ENCODE data around the gene SKOR1.

DNA sequence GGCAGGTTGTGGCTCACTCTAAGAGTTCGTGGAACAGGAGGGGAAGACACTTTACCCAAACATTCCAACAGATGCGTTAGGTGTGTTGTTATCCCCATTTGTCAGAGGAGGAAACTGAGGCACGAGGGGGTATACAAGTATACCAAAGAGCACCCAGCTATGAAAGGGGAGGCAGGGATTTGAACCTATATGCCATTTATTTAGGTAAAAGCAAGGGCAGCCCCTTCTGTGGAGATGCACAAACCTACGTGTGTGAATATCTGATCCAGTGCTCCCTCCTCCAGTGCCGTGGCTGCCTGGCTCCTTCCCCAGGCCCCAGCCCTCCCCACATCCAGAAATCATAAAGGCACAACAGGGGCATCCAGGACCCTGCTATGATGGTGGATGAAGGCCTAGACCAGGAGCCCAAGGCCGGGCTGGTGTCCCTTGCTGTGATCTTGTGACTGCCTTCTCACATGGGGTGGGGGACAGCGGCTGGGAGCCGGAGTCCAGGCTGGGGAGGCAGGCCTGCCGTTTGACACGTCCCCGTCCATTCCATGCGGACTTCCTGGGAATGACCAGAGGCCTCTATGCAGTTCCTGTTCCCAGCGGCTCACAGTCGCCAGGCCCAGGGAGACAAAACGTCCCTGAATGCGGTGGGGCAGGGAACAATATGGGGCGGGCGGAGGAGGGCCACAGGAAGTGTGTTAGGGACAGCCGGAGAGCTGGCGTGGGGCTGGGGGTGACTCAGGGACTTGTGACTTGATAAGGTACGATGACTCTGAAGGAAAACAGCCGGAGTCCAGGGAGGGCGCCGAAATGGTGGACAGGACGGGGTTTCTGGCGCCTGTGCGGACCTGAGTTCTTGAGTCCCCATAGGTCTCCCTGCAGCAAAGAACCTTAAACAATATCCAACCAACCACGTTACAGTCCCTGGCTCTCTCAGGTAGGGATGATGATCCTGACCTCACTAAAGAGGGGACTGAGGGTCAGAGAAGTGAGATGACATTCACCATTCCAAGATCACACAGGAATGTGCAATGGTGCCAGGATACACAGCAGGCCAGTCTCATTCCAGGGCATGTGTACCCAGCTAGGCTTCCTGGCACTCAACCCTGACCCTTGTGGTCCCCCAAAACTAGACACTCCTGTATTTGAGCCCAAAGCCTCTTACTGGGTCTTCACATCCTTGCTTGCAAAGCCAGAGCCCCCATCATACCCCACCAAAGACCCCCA is 40.6 kb upstream of the SMAD6 start:
- RRBS, result 62% methylated on average over 7 of the region's 28 CpGs

DNA sequence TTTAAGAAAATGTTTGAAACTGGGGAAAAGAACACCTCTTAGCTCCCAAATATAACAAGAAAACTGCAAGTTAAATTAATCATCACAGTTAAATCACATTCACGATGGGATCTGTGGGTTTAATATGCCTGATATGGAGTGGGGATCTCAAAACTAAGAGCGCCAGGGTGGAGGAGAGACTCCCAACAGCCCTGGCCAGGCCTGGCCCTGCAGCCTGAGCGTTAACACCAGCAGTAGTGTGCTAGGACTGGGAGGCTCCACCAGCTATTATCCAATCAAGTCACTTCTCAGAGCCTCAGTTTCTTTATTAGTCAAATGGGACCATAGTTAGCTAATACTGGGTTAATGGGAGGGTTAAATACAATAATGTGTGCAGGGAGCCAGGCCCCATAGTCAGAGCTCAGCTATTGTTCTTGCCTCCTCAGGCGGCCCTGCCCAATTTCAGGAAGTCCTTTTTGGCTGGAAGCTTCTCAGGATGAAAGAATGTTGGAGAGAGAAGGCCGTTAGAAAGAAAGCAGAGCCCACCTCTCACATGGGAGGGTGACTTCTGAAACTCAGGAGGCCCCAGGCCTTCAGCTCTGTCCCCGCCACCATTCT is 39.6 kb upstream of the SMAD6 start:
- RRBS, result no CpG with 5 or more reads among the region's 6 CpGs

- RRBS, result 93% methylated on average over 10 of the region's 24 CpGs
Measured at GRCh38 chr15:66706287-66706896, 4.4 kb downstream of the SMAD6 start.

DNA sequence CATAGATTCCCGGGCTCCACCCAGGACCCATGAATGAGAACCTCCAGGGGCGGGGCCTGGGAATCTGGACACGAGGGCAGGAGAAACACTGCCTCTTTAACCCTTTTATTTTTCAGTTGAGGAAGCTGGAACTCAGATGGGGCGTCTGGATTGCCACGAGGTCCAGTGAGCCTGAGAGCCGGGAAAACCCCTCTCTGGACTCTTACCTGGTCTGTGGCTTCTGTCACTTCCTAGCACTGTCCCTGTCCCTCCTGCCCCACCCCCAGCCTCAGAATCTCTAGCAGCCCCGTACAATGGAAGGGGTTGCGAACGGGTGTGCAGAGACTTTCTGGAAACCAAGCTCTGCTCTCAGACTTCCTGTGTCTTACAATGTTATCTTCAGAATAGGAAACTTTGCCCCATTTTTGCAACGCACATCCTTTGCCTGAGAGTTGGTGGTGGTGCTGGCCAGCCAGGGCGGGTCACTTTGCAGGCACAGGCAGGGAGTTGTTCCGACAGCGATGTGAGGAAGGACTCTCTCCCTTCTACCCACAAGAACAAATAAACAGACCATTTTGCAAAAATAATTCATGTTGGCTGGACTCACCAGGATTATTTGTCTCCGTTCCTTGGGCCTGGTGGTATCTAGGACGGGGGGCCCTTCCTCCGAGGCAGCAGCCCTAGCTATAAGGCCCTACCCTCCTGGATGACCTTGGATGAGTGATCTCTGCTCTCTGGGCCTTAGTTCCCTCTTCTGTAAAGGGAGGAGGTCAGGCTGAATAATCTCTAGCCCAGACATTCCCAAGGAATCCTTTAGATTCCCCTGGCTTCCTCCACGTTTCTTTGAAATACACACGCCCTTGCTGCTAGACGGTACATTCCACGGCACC is 59.2 kb downstream of the SMAD6 start:
- RRBS, result no CpG with 5 or more reads among the region's 20 CpGs

GRCh38 chr15:67175505-67176517 is 78.7 kb downstream of the AAGAB start:
- RRBS, result no CpG with 5 or more reads among the region's 20 CpGs

DNA sequence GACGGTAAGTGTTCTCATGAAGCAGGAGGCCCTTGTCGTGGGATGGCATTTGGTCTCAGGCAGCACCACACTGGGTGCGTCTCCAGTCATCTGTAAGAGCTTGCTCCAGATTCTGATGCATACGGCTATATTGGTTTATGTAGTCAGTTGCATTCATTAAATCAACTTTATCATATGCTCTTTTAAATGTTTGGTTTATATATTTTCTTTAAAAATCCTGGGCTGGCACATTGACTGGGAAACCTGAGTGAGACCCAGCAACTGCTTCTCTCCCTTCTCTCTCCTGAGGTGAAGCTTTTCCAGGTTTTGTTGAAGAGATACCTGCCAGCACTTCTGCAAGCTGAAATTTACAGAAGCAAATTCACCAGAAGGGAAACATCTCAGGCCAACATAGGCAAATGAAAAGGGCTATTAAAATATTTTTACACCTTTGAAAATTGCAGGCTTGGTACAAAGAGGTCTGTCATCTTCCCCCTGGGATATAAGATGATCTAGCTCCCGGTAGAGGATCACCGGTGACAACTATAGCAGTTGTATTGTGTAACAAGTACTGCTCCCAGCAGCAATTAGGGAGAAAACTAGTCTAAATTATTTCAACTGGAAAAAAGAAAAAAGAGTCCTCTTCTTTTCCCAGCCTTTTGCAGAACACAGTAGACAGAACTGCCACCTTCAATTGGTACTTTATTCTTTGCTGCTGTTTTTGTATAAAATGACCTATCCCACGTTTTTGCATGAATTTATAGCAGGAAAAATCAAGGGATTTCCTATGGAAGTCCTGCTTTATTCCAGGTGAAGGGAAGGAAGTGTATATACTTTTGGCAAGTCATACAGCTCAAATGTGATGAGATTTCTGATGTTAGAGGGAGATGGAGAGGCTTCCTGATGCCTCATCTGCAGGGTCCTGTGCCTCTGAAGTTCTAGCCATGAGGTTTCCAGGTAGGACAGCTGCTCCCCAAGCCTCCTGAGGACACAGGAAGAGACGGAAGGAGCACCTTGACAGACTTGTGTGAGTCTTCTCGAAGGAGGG is 62.8 kb downstream of the AAGAB start:
- RRBS, result no CpG with 5 or more reads among the region's 9 CpGs

- RRBS, result no CpG with 5 or more reads among the region's 6 CpGs
Measured at GRCh38 chr15:67192401-67193273, 61.8 kb downstream of the AAGAB start.

- RRBS, result no CpG with 5 or more reads among the region's 9 CpGs
Measured at GRCh38 chr15:67194294-67195257, 59.9 kb downstream of the AAGAB start.

- RRBS, result no CpG with 5 or more reads among the region's 4 CpGs
Measured at GRCh38 chr15:67240990-67241686, 13.3 kb downstream of the AAGAB start.

DNA sequence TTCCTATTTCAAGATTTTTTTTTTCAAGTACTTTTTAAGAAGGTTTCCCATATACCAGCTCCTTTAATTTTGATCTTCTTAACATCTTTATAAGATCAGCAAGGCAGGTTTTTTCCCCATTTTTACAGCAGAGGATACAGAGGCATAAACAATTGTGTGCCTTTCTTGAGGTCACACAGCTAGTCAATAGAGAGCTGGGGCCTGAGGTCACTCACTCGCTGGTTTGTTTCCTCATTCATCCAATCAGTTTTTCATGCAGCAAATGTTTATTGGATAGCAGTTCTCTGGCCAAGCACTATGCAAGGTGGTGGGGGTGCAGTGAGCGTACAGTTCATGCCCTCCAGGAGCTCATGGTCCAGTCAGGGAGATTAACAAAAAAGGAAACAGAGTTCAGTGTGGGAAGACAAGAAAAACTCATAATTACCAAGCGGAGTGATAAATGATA is 29.1 kb downstream of the MAP2K5 start:
- RRBS, result no CpG with 5 or more reads among the region's 3 CpGs

- RRBS, result no CpG with 5 or more reads among the region's 8 CpGs
Measured at GRCh38 chr15:67586755-67587268, 44.3 kb downstream of the MAP2K5 start.

DNA sequence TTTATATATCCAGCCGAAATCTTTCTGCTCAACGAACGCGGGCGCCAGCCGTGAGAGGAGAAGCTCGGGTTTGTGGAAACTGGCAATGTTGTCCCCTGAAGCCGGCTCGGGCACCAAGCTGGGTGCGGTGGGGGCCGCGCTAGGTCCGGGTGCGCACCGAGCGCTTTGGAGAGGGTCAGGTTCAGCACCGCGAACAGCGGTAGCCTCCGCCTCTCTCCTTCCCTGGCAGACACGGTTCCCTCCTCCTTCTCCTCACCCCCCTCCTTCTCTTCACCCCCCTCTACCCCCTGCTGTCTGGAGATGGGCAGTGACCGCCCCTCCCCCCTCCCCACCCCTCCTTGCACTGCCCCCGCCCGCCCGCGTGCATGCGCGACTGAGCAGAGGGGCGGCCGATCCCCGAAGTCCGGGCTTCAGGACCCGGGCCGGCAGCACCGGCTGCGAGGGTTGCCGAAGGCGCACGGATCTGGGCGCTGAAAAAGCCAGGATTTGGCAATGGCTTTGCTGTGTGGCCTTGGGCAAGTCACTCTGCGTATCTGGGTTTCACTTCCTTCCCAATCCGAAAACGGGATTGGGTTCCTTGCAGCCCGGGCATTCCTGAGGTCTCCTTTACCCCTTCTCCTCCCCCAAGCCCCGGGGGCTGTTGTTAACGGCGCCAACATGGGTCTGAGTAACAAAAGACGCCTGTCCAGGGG is at the start of gene SKOR1:
SKOR1 (plus strand) TSS at position 399 of the 692 bp plus-strand sequence.
- RRBS, result 3% methylated on average over 6 of the region's 48 CpGs

GRCh38 chr15:67833812-67834512 is 8.7 kb downstream of the SKOR1 start:
- RRBS, result no CpG with 5 or more reads among the region's 38 CpGs

DNA sequence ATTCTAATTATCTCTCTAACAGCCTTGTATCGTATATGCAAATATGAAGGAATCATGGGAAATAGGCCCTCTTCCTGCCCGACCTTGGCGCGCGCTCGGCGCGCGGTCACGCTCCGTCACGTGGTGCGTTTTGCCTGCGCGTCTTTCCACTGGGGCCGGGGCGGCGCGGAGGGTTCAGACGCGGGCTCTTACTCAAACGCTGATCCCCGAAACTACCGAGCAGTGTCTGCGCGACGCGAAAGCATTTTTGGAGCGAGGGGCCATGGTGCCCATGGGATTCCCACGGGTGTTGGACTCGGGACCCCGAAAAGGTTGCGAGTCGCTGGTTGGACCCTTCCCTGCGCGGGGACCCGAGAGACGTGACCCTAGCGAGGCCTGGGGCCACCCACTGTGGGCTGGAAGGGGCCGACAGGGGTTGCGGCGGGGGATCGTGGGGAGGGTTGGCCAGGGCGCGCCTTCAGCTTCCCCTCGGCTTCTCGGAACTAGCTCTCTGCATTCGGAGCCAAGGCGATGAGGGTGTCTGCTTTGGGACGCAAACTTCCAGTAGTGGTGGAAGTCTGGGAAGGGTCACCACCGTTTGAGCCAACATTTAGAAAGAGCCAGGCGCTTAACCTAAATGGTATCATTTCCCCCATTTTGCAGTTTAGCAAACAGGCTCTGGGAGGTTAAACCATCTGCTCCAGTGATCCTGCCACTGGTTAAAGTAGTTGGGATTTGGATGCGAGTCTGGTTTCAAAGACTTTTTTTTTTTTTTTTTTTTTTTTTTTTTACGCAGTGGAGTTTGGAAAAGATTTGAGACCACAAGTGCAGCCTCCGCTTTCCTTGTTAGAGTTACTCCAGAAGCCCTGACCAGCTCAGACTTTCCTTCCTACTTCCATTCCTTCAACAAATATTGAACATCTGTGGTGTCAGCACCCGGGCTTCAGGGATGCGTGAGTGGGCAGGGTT is 15.2 kb downstream of the SKOR1 start:
- RRBS, result no CpG with 5 or more reads among the region's 57 CpGs

DNA sequence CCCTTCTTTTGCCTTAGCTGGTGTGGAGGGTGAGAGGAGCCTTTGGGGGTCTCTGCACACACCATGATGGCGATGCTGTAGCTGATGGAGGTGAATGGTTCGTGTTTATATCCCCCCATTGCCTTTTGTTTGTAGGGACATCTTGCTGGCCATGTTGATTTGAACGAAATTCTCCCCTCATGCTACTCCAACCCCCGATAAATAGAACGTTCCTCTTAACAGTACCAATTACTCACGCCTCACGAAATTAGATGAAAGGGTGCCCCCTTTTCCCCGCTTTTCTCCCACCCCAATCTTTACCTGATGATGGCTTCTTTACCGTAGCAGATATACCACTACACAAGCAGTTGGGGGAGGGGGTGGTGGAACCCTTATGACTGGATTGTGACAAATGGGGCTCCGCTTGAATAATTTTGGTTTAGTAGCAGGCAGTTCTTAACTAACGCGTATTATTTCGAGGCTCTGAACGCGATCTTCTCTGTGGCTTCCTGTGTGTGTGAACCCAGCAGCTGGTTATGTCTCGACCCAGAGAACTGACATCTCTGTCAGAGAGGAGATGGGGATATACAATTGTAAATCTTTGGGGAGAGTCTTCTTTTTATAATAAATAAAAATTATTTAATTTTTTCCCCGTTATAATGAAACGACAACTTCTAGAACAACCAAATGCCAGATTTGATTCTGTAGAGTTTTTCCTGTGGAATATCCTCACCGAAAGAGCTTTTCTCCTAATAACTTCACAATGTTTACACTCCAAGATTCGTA is 1.2 kb downstream of the PIAS1 start:
- RRBS, result no CpG with 5 or more reads among the region's 20 CpGs

DNA sequence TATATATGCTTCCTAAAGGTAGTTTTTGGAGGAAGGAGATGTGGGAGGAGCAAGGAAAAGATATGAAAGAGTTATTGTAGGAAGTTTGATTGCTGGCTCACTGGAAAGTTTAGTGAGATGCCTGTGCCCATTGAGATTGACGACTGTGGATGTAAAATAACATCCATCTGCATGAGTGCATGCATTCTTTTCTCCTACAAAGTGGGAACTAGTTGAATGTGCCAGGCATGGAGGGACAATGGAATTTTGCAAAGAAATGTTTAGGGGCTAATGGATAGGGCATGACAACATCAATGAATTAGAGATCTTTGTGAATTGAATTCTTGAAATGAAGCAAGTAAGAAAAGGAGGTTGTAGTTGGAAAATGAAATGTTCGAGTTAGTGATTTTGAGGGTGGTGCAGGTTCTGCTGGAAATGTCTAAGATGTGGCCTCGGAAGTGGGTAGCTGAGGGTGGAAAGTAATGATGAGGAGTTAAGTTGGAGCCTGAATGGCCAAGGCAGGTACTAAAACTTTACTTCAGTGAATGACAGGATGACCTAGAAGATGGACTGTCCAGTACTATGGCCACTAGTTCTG is 16.0 kb downstream of the PIAS1 start:
- RRBS, result no CpG with 5 or more reads among the region's 3 CpGs

DNA sequence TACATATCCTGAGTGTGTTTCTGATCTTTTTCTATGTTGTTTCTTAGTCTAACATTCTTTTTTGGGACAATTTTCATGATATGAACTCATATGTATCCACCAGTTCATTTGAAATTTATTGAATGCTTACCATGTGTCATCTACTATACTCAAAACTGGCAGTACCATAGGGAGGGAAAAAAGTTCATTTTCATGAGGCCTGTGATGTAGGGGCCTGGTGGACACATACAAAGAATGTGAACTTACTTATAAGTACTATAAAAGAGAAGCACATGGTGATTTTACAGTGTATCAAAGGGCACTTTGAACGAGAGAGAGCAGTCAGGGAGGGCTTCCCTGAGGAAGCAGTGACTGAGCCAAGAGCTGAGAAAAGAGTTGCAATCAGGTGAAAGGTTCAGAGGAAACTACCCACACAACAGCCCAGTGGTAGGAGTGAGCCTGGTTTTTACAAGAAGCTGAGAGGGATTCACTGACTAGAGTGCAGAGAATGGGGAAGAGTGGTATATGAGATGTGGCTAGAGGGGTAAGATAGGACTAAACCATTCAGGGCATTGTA is 57.2 kb downstream of the CALML4 start:
- RRBS, result no CpG with 5 or more reads among the region's 1 CpG

- RRBS, result no CpG with 5 or more reads among the region's 13 CpGs
Measured at GRCh38 chr15:68197479-68198081, 7.6 kb downstream of the CALML4 start.

DNA sequence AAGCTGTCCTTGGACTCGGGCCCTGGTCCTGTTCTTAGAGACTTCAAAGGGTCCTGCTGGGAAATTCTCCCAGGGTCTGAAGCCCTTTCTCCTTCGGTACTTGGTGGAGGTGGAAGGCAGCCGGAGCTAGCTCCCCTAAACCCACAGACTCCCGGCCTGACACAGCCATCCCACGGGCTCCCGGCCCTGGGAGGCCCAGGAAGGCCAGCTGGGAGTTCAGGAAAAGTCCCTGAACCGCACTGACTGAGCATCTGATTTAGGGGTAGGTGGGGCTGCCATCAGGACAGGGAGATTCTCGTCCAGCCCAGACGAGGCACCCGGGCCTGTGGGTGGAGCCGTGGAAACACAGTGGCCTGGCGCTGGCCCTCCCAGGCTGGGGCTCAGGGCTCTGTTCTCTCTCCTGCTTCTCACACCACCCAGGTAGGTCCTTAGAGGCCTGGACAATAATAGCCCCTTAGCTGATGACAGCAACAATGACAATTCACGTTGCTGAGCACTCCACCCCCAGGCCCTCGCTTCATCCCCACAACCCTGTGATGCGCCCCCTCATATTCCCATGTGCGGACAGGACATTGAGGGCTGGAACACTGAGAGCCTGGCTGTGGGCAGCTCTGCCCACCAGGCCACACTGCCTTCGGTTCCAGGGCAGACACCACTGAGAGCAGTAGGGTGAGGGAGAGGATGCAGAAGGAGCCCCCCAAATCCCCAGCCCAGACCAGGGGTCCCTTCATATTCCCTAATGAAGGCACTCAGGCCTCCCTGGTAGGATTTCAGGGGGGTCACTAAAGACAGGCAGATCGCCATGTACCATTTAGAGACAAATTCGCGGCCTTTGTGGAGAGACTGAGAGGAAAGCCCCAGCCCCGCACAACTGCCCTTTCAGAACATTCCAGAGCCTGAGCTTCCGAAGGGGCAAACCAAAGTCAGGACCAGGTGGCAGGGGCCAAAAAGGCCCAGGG is 4.5 kb downstream of the CALML4 start:
- RRBS, result no CpG with 5 or more reads among the region's 22 CpGs

Measured in GM12891 (cell line).